Smooth muscle cell (in vitro differentiated cells): ENCODE results near the gene H2BC1.

- RAMPAGE, long total RNA = no peak
Observed at GRCh38 chr6:22149602-22150316, 147.1 kb downstream of the PRL start.

GRCh38 chr6:24394960-24395500 lies 7.7 kb upstream of the MRS2 start:
- RAMPAGE, long total RNA = no peak

DNA sequence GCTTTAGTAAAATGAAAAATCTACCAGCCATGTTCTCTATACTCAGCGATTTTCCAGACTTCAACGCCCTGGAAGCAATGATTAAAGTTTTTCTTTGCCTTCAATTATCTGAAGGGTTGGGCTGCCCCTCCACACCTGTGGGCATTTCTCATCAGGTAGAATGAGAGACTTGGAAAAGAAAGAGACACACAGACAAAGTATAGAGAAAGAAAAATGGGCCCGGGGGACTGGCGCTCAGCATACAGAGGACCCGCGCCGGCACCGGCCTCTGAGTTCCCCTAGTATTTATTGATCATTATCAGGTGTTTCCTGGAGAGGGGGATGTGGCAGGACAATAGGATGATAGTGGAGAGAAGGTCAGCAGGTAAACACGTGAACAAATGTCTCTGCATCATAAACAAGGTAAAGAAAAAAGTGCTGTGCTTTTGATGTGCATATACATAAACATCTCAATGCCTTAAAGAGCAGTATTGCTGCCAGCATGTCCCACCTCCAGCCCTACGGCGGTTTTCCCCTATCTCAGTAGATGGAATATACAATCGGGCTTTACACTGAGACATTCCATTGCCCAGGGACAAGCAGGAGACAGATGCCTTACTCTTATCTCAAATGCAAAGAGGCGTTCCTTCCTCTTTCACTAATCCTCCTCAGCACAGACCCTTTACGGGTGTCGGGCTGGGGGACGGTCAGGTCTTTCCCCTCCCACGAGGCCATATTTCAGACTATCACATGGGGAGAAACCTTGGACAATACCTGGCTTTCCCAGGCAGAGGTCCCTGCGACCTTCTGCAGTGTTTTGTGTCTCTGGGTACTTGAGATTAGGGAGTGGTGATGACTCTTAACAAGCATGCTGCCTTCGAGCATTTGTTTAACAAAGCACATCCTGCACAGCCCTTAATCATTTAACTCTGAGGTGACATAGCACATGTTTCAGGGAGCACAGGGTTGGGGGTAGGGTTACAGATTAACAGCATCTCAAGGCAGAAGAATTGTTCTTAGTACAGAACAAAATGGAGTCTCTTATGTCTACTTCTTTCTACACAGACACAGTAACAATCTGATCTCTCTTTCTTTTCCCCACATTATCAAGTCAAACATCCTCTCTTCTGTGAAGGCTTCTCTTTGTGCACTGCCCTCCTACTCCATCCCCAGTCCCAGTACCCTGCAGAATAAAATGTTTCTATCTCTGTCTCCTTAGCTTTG lies 2.4 kb upstream of the MRS2 start:
- RAMPAGE, long total RNA = no peak

GRCh38 chr6:24497272-24497957 lies 2.6 kb downstream of the ALDH5A1 start:
- RAMPAGE, long total RNA = no peak

- RAMPAGE, long total RNA = no peak
Observed at GRCh38 chr6:24517424-24517929, 22.7 kb downstream of the ALDH5A1 start.

DNA sequence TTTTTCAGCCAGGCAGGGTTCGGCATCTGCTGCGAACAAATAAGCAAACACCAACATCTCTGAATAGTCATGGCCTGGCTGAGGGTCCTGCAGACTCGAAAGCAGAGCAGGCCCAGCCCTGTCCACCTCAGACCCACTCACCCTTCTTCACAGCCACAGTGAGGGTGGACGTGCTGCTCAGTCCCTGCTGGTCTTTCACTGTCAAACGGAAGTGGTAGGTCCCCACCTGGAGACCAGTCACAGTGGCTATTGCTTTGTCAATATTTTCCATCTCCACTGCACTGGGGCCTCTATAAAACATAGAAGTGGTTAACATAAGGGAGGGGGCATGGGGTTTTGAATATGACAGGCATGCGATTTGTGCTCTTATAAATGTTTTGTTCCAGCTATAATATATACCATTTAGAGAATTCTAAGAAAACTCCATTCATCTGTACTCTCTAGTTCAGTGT lies 73.9 kb downstream of the ALDH5A1 start:
- RAMPAGE, long total RNA = no peak

GRCh38 chr6:24705274-24706458 lies 13.3 kb downstream of the C6orf62 start:
- RAMPAGE, long total RNA = no peak

DNA sequence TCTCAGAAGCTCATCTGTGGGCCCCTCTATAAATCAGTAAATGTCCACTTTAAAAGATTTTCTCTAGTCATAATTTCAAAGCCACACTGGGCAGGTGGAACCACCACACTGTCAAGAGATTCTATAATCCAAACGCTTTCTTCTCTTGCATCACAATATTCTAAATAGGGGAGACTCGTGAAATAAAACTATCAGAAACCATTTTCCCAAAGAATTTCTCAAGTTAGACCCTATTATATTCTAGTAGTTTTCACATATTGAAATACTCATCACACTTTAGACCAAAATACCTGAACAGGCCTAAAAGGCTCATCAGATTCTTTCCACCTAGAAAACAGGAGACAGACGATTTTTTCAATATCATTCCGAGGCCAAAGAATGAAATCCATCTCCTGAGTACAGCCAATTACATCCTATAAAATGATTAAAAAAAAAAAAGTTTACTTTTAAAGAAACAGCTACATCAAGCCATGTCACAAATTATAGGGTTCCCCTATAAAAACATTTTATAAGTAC lies 4.9 kb downstream of the C6orf62 start:
- RAMPAGE, long total RNA = no peak

GRCh38 chr6:24765332-24765928 lies 9.3 kb upstream of the GMNN start:
- RAMPAGE, long total RNA = no peak

GRCh38 chr6:24933613-24934483 lies 1.9 kb downstream of the RIPOR2 start:
- RAMPAGE, long total RNA = no peak

GRCh38 chr6:24976092-24976821 lies 40.5 kb upstream of the RIPOR2 start:
- RAMPAGE, long total RNA = no peak

- RAMPAGE, long total RNA = no peak
Observed at GRCh38 chr6:24991579-24992041, 55.9 kb upstream of the RIPOR2 start.

DNA sequence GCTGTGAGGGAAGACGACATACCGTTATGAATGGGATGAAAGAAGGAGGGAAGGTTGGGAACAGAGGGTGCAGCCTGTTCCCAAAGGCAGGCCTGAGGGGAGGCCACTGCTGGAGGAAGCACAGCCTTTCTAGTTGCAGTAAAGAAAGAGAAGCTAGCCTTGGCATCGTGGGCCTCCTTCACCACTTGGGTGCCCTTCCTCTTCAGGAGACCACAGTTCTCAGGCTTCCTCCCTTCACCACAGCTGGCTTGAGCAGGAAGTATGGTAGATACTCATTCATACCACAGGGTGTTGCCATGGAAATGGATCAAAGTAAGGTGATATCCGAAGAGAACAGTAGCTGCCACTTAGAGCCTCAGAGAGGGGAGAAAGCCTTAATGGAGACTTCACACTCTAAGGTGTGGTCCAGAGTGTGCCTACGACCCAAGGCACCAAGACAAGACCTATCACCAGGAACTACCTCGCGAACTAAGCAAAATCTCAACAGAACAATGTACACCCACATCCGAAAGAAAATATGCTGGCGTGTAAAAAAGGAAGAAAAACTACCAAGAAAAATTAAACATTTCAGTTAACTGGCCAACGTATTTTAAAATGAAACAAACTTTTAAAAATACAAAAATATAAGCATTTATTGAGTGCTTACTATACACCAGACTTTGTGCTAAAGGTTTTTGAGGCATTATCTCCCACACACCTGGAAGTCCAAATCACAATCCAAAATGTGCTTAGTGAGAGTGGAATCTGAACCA lies 120.5 kb upstream of the RIPOR2 start:
- RAMPAGE, long total RNA = no peak

GRCh38 chr6:25083676-25084301 lies 148.0 kb upstream of the RIPOR2 start:
- RAMPAGE, long total RNA = no peak

- RAMPAGE, long total RNA = no peak
Observed at GRCh38 chr6:25302576-25303203, 23.5 kb downstream of the CARMIL1 start.

- RAMPAGE, long total RNA = no peak
Observed at GRCh38 chr6:25726719-25727139, at the start of gene H2BC1. H2BC1 (plus strand) TSS chr6:25726777.

GRCh38 chr6:25750898-25751425 lies 3.6 kb upstream of the SLC17A4 start:
- RAMPAGE, long total RNA = no peak

DNA sequence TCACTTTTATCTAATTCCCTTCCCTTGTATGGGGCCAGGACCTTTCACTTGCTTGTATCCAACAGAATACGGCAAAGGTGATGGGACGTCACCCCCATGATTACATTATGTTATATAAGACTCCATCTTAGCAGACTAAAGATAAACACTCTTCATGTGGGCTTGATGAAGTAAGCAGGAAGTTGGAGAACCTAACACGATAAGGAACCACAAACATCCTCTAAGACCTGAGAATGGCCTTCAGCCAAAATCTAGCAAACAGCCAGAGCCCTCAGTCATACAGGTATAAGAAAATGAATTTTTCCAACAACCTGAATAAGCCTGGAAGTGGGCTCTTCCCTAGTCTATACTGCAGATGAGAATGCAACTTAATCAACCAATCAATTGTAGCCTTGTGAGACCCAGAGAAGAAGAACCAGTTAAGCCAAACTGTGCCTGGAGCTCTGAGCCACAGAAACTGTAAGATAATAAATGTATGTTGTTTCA lies 7.9 kb downstream of the SLC17A3 start:
- RAMPAGE, long total RNA = no peak

- RAMPAGE, long total RNA = no peak
Observed at GRCh38 chr6:25881910-25882659, 8.0 kb upstream of the SLC17A3 start.

GRCh38 chr6:25900304-25900747 lies 26.3 kb upstream of the SLC17A3 start:
- RAMPAGE, long total RNA = no peak